Mammary microvascular endothelial cell (primary cell): ENCODE measurements around a stretch of chr14.

GRCh38 chr14:105706251-105706997 lies 180.0 kb downstream of the TMEM121 start:
- RAMPAGE, long total RNA: no peak

GRCh38 chr14:105706998-105707720 lies 180.8 kb downstream of the TMEM121 start:
- RAMPAGE, long total RNA: no peak

DNA sequence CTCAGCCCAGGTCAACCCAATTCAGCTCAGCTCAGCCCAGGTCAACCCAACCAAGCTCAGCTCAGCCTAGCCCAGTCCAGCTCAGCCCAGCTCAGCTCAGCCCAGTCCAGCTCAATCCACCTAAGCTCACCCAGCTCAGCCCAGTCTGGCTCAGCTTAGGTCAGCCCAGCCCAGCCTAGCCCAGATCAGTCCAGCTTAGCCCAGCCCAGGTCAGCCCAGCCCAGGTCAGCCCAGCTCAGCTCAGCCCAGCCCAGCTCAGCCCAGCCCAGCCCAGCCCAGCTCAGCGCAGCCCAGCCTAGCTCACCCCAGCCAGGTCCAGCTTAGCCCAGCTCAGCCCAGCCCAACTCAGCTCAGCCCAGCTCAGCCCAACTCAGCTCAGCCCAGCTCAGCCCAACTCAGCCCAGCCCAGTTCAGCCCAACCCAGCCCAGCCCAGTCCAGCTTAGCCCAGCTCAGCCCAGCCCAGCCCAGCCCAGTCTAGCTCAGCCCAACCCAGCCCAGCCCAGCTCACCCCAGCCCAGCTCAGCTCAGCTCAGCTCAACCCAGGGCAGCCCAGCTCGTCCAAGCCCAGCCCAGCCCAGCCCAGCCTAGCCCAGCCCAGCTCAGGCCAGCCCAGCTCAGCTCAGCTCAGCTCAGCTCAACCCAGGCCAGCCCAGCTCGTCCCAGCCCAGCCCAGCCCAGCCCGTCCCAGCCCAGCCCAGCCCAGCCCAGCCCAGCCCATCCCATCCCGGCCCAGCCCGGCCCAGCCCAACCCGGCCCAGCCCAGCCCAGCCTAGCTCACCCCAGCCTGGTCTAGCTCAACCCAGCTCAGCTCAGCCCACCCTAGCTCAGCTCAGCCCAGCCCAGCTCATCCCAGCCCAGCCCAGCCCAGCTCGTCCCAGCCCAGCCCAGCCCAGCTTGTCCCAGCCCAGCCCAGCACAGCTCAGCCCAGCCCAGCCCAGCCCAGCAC lies 184.3 kb downstream of the TMEM121 start:
- RAMPAGE, long total RNA: no peak

DNA sequence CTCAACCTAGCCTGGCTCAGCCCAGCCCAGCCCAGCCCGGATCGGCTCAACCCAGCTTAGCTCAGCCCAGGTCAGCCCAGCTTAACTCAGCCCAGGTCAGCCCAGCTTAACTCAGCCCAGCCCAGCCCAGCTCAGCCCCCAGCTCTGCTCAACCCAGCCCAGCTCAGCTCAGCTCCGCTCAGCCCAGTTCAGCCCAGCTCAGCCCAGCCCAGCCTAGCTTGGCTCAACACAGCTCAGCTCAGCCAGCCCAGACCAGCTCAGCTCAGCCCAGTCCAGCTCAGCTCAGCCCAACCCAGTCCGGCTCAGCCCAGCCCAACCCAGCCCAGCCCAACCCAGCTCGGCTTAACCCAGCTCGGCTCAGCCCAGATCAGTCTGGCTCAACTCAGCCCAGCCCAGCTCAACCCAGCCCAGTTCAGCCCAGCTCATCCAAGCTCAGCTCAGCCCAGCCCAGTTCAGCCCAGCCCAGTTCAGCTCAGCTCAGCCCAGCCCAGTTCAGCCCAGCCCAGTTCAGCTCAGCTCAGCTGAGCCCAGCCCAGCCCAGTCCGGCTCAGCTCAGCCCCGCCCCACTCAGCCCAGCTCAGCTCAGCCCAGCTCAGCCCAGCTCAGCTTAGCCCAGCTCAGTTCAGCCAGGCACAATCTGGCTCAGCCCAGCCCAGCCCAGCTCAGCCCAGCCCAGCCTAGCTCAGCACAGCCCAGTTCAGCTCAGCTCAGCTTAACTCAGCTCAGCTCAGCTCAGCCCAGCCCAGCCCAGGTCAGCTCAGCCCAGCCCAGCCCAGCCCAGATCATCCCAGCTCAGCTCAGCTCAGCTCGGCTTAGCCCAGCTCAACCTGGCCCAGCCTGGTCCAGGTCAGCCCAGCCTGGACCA lies 331.7 kb downstream of the TMEM121 start:
- RAMPAGE, long total RNA: no peak

DNA sequence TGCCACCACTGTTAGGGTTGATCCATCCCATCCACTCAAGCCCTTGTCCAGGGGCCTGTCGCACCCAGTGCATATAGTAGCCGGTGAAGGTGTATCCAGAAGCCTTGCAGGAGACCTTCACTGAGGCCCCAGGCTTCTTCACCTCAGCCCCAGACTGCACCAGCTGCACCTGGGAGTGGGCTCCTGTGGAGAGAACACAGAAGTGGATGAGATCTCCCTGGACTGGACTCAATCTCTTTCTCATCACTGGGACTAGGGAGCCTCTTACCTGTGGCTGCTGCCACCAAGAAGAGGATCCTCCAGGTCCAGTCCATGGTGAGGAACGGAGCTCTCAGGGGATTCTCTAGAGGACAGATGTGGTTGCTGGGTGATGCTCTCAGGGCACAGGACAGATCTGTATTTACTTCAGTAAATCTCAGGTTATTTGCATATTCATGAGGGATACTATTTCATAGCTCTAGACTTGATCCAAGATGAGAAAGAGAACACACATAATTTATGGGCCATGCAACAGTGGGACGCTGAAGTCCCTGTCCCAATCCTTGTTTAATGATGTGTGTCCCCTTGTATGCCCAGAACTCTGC lies 460.4 kb downstream of the TMEM121 start:
- RAMPAGE, long total RNA: no peak

DNA sequence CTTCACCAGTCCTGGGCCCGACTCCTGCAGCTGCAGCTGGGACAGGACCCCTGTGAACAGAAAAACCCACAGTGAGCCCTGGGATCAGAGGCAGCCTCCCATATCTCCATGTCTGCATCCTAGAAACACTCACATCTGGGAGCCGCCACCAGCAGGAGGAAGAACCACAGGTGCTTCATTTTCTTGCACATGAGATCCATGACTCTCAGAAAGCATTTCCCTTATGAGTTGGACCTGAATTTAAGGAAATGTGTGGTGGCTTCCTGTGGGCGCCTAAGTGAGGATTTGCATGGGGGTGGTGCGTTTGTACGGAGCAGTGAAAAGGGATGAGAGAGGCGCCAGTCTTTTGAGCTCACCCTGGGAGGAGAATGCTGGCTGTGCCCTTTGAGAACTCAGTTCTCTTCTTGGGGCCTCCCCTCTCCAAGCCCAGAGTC lies 895.6 kb downstream of the TMEM121 start:
- RAMPAGE, long total RNA: no peak

GRCh38 chr14:106482264-106482826 lies 956.0 kb downstream of the TMEM121 start:
- RAMPAGE, long total RNA: no peak

DNA sequence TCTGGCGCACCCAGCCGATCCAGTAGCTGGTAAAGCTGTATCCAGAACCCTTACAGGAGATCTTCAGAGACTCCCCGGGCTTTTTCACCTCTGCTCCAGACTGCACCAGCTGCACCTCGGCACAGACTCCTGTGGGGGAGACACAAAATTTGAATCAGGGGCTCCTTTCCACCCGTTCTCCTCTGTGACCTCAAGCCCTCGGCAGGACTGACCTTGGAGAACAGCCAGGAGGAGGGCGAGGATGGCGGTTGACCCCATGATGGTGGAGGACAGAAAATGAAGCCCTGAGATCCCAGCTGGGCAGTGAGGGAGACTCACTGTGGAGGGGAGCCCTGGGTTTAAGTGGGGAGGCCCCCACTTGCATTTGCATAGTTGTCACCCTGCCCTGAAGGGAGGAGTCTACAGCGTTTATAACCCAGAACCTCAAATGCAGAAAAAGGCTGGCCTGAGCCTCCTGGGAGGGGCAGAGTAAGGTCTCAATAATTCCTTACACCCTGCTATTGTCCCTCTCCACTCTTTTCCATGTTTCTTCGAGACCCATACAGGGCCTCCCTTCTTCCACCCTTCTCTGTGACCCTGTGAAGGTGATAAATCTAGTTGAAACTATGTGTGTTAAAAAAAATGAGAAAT lies 1052.7 kb downstream of the TMEM121 start:
- RAMPAGE, long total RNA: no peak

GRCh38 chr14:106622677-106622953 lies 1096.2 kb downstream of the TMEM121 start:
- RAMPAGE, long total RNA: no peak

- RAMPAGE, long total RNA: no peak
These were observed 1235.5 kb downstream of the TMEM121 start for GRCh38 chr14:106761872-106762295.

DNA sequence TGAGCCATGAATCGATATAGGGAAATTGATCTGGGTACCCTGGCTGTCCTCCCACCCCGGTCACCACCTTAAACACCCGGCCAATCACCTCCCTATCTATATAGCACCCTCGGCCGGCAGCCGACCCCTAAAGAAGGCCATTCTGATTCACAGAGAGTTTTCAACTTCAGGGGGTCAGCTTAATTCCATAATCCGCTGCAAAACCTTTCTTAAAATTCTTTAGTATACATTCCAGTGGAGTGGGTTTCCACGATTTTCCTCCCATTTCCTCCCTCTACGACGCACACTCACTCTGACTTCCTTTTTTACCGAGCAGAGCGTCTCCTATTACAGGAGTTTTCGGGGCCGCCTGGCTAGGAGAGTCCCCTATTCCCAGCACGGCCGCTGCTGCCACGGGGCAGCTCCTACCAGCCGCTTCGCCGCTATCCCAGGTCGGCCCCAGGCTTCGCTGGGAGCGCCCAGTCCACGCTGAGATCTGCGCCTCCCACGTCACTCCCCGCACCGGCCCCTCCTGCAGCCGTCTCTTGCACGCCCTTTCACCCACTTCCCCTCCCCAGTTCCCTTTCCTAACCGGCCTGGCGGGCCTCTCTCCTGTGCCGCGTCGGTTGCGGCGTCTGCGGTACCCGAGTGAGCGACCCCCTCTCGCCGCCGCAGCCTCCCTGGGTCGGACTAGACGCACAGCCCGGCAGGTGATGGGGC lies 1318.1 kb downstream of the TMEM121 start:
- RAMPAGE, long total RNA: no peak

DNA sequence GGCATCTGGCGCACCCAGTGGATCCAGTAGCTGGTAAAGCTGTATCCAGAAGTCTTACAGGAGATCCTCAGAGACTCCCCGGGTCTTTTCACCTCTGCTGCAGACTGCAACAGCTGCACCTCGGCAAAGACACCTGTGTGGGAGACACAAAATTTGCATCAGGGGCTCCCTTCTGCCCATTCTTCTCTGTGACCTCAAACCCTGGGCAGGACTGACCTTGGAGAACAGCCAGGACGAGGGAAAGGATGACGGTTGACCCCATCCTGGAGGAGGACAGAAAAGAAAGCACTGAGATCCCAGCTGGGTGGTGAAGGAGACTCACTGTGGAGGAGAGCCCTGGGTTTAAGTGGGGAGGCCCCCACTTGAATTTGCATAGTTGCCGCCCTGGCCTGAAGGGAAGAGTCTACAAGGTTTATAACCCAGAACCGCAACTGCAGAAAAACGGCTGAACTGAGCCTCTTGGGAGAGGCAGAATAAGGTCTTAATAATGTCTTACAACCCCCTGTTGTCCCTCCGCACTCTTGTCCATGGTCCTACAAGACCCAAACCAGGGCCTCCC lies 1325.0 kb downstream of the TMEM121 start:
- RAMPAGE, long total RNA: no peak

GRCh38 chr14:106877560-106877992 lies 1351.2 kb downstream of the TMEM121 start:
- RAMPAGE, long total RNA: no peak